AG09309 (cell line): ENCODE results near the gene KATNAL2.

DNA sequence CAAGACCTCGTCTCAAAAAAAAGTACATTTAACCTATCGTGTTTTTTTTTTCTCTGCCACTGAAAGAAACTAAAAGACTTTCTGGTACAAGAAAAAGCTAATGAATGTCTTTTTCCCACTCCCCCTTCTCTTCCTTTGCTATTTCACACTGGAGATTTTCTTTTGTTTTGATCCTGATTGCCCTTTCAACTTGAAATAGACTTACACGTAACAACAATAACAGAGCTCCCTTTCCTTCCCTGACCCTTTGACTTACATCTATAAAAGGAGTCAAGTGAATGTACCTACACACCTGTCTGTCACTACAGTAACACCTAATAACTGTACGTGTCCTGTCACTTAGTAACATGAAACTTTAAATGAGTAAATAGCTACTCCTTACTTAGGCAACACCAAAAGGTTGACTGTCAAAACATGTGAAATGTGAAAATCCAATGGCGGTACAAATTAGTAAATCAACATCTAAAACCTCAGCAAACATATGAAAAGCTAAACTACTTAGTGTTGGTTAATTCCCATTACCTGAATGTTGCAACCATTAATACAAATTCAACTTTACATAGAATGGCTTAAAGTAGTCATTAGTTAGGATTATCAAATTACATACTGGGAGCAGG, 66.5 kb upstream of the ST8SIA5 start:
- RRBS, result no CpG with 5 or more reads among the region's 5 CpGs

GRCh38 chr18:46917570-46917955, at the start of gene KATNAL2:
KATNAL2 (plus strand) TSS chr18:46917602.
- RRBS, result 4% methylated on average over 10 of the region's 43 CpGs

GRCh38 chr18:46945909-46946353, 28.5 kb downstream of the KATNAL2 start:
- RRBS, result no CpG with 5 or more reads among the region's 4 CpGs

GRCh38 chr18:47754310-47754688, 176.2 kb downstream of the SMAD2 start:
- RRBS, result no CpG with 5 or more reads among the region's 19 CpGs

DNA sequence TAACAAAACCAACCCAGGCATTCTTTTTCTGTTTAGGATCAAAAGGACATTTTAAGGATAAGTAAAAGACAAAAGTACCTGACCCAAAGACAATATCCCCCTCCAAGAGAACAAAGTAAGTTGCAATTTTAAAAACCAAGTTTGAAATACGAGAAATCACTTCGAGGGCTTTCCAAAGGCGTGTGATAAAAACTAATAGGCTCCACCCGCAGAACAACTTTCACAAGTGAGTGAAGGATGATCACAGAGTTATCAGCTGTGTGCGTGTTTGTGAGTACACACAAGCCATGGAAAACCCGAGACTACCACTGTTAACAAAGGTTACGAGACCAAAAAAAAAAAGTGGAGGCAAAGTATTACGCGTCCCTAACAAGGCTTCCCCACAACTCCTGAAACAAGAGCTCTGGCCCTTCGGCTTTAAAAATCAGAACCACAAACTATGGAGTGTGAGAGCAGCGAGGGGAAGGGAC, 766 bp downstream of the SMAD2 start:
- RRBS, result no CpG with 5 or more reads among the region's 11 CpGs

DNA sequence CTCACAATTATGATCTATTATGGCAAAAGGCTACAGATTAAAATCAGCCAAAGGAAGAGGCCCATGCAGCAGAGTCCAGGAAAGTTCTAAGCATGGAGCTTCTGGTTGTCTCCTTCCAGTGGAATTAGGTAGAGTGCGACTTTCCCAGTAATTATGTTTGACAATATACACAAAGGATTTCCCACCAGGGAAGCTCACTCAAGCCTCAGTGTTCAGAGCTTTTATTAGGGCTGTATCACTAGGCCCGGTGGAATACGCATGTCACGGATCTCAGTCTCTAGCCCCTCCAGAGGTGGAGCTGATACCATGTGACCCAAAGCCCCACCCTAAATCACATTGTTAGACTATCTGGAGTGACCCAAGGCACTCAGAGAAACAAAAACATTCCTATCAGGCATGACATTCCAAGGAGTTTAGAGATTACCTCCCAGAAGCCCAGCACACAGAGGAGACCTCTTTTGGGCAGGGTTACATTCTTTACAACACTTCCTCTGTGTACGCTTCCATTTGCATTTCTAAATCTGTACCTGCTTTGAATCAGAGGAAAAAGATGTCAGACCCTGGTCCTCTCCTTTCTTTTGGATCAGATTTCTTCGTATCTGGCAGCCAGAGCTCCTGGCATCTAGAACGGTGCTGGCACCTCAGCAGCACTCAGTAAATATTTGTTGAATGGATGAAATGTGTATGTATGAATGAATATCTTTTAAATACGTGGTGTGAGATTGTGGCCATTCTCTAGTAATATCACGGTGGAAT, 37.6 kb upstream of the SMAD2 start:
- RRBS, result no CpG with 5 or more reads among the region's 9 CpGs

DNA sequence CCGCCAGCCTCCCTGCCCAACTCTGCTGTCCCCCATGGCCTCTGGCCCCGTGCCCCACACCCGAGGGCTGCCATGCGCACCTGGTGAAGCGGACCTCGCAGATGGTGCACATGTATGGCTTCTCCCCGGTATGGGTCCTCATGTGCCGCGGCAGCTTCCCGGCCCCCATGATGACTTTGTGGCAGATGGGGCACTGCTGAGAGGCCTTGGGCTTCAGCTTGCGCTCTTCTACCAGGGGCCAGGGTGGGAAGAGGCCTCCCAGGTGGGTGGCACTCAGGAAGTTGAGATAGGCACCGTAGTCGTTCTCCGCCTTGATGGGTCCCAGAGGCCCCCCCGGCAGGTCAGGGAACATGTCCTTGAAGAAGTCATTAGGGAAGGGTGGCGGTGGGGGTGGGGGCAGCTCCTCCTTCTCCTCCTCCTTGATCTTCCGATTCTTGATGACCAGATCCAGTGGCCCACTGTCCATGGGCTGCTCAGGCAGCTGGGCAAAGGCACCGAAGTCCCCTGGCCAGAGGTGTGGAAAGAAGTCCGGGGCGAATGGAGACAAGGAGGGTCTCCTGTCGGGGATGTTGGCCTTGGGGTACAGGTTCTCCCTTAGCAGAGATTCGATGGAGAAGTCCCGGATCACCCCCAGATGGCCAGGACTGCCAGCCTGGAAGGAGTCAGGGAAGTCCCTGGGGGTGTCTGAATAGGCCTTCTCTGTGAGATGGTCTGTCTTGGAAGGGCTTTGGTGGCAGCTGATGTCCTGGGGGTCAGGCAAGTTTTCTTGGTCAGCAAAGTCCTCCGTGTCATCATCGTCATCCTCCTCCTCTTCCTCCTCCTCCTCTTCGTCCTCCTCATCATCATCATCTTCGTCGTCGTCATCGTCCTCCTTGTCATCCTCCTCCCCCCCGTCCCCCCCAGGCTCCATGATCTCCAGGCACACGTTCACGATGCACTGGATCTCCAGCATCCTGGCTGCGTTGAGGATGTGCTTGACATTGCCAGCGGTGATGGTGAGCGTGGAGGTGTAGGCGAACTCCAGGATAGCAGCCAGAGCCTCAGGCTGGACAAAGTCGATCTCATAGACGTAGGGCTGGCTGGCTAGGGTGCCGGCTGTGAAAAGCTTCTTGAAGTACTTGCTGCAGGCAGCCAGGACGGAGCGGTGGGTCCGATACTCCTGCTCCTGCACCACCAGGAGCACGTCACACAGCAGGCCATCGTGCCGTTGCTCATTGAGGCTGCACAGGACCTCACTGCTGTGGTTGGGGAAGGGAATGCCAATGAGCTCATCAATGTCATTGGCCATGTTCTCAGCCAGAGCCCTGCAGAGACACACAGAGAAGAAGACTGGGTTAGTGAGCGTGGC, 109.8 kb upstream of the SMAD2 start:
- RRBS, result 57% methylated on average over 5 of the region's 47 CpGs

GRCh38 chr18:48135013-48135522, 204.6 kb upstream of the SMAD2 start:
- RRBS, result no CpG with 5 or more reads among the region's 4 CpGs

DNA sequence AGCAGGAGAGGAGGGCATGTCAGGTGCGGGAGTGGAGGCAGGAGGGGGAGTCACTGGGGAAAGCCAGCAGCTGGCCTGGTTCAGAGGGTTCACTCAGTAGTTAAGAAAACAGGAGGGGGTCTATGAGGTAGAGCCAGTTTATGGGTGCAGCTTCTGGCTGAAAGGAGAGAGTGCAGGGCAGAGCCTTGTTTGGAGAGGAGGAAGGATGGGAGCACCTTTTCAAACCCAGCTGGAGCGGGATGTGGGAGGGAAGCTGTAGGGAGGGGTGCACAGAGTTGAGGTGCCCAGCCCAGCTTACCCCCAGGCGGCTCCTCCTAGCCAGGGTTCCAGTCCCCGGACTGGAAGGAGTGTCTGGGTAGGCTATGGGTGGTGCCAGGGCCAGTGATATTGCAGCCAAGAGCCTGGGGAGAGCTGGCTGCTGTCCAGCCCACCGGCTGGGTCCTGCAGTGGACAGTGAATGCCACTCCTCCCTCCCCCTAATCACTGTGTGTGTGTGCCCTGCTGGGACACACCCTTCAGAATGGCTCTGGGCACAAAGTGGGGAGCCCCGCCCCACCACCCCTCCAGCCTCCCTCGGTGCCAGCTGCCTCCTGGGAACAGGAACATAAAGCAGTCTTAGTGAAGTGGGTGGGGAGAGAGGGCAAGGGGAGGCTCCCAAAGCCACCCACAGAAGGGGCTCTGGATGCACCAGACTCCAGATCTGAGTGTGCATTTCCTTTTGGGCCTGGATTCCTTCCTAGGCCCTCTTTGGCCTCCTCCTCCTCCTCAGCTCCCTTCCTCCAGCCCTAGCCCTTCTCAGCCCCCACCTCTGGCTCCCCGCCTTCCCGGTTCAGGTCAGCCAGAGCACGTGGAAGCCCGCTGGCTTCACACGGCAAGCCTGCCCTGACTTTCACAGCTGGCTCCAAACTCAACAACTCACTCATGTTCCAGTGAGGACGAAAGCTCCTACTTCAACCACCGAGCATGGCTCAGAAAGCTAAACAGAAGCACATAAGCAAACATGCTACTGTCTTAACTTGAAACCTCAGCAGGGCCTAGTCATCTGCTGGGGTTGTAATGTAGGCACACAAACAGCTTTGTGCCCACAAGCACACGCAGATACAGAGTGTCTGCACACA, 209.0 kb upstream of the SMAD2 start:
- RRBS, result 20% methylated on average over 2 of the region's 15 CpGs

DNA sequence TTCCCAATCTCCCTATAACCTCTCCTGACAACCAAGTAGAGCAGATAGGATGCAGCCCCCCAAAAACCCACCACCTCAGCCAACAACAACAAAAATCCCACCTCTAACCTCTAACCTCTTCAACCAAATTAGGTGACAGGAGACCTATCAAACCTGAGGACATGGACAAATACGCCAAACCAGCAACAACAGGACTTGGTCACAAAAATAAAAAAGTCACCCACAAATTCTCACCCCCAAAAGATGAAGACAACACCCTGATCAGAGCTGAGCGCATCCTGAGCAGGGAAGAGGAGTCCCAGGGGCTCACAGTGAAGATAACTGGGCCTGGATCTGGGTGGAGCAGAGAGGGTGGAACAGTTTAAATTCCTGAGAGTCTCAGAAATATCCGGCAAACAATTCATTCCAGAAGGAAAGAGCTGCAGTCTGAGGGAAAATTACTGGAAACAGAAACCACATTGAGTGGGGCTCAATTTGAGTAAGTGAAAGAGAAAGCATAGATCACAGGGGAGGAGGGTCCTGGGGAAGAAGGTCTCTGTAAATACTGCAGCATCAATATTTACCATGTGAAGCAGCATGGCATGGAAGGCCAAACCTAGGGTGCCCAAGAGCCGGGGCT, 61.2 kb upstream of the ZBTB7C start:
- RRBS, result no CpG with 5 or more reads among the region's 4 CpGs

GRCh38 chr18:48546078-48546883, 7.5 kb downstream of the CTIF start:
- RRBS, result no CpG with 5 or more reads among the region's 11 CpGs

DNA sequence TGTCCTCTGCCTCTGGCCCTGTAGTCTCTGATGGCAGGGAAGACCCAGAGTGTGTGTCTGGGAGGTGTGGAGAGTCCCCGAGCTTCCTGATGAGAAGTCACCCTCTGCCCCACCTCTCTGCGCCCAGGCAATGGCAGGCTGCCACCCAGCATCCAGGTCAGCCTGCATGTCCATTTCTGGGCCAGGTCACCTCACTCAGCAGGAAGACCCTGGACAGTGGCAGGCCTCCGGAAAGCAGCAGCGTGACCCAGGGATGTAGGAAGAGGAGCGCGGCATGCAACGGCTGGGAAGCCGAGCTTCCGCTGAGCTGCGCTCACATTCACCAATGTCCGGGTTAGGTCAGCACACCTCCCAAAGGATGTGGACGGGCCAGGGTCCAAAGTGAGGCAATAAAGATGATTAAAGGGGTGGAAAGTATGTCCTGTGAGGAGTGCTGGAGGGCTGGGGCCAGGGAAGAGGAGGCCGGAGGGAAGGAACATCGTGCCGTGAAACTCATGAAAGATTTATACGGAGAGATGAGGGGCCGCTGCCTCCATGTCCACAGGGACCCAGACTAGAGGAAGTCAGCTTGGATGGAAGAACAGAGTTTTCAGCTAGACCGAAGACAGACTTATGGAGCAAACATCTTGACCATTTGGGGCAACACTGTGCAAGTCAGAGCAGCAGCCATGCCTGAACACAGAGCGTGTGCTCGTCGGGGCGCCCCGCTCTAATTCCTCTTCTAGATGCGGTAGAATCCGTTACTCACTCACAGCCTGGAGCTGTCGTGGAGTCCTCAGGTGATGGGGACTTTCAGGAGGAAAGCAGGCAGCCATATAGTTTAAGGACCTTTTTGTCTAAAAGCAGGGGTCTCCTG, 174.6 kb downstream of the CTIF start:
- RRBS, result 100% methylated on average over 3 of the region's 26 CpGs

GRCh38 chr18:48724453-48724785, 185.6 kb downstream of the CTIF start:
- RRBS, result no CpG with 5 or more reads among the region's 3 CpGs

DNA sequence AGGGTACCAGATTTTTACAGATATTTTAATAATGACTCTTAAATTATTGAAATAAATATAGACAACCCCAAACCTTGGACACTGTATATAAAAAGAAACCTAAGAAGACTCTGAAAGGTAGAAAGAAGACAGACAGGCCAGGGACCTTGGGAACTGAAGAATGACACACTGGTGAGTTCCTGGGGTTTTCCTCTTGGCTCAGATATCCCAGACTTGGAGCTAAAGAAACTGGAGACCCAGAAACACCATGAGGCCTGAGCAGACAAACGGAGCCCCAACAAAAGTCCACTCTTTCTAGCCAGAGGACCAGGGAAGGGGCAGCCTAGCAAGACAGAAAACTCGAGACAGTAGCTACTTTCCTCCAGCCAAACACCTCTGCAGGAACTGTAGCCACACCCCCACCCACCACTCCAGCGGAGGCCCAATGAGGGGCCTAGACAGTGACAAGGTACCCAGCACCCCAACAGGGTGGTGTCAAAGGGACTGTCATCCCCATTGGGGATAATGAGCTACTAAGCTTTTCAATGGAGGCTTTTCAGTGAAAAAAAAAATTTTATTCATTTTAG, 194.9 kb downstream of the SMAD7 start:
- RRBS, result no CpG with 5 or more reads among the region's 3 CpGs

- RRBS, result 88% methylated on average over 4 of the region's 15 CpGs
These were observed 168.4 kb downstream of the SMAD7 start for GRCh38 chr18:48782041-48783177.

DNA sequence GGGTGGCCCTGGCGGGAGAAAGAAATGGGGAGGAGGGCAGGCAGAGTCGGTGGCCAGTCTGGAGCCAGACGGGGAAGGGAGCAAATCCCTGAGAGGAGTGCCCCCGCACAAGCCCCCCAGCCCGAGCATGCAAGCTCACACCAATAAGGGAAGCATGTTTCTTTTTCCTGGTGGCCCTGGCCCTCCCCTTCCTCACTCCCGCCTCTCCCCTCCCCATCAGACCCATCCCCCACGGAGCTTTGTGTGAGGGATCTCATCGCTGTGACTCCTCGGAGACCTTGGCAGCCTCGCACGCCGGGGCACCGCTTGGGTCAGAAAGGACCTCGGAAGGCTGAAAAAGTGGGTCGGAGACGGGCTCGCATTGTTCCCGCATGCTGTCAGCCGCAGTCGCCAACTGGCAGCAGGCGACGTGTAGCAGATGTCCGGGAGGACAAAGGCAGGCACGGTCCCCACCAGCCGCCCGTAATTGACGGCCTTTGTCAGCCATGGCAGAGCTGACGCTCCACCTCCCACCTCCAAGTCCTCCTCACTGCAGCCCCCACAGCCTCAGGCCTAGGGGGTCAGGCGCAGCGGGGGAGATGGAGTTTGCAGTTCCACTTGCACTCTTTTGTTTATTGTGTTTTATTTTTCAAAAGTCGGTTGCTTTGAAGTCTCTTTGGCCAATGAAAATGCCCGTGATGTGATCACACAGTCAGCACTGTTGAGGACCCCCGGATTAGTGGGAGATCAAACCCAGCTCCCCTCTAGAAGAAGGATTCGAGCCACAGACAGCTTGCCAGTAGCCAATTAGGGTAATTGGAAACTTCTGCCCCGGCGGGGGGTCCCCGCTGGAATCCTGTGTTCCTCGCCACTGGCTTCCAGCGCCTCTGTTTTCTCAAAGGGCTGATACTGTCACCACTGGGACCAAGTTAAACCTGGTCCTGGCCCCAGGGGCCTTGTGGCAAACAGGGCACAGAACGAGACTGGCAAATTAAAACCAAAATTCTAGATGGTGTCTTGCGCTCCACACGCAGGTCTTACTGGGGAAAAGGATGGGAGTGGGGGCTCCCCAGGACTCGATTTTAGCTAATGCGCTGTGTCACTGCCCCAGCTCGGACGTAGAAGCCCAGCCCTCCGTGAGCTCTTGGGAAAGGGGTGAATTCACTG, 90.8 kb downstream of the SMAD7 start:
- RRBS, result 60% methylated on average over 5 of the region's 47 CpGs

- RRBS, result no CpG with 5 or more reads among the region's 17 CpGs
These were observed 29.1 kb downstream of the SMAD7 start for GRCh38 chr18:48921597-48922122.

DNA sequence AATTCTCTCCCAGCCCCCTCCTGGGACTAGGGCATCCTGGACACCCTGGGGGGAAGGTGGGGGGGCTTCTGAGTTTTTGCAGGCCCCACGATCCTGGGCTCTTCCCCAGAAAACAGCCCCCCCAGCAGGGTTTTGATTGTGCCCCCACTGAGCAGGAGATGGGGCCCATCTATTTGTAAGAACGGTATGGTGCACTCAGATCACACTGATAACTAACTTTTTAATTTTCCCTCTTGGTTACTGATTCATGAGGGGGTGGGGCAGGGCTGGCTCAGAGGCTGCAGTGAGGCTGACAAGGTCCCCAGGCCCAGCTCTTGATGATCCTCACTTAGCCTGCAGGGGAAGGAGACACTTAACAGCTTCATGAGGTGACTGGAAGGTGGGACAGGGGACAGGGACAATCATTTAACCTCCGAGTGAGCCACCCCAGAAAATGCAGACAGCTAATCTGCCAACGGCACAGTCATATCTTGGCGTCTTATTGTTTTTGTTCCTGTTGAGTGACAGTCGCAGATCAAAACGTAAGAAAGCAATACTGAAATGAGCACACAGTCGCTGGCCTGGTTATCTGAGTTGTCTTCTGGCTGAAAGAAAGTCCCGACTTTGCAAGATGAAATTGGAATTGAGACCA, 18.8 kb downstream of the SMAD7 start:
- RRBS, result no CpG with 5 or more reads among the region's 9 CpGs

GRCh38 chr18:48938803-48940081, 11.5 kb downstream of the SMAD7 start:
- RRBS, result no CpG with 5 or more reads among the region's 26 CpGs

- RRBS, result no CpG with 5 or more reads among the region's 18 CpGs
These were observed 8.3 kb downstream of the SMAD7 start for GRCh38 chr18:48942236-48943133.